ENCODE measurements around the genes KCNJ12 and WSB1.

DNA sequence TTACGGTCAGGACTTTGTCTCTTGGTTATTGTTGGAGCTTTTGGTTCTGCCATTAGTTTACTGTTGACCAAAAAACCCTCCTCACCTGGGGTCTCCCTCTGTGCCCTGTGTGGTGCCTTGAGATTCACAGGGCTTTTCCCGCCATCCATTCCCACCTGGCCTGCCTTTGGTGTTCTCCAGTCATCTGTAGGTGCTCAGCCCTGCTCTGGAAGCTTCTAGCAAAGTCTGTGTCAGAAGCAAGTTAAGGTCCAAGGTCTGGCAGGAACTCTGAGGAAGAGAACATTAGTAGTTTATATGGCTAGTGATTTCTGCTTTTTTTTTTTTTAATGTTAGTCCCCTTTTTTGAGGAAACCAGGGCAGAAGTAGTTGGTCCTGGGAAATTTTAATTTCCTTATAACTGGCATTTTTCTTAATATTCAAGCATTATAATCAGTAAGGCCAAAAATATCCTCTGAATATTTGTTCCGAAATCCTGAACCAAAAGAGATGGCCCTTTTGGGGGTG, 37.2 kb downstream of the SLC47A1 start:
- PRO-cap, result no peak

DNA sequence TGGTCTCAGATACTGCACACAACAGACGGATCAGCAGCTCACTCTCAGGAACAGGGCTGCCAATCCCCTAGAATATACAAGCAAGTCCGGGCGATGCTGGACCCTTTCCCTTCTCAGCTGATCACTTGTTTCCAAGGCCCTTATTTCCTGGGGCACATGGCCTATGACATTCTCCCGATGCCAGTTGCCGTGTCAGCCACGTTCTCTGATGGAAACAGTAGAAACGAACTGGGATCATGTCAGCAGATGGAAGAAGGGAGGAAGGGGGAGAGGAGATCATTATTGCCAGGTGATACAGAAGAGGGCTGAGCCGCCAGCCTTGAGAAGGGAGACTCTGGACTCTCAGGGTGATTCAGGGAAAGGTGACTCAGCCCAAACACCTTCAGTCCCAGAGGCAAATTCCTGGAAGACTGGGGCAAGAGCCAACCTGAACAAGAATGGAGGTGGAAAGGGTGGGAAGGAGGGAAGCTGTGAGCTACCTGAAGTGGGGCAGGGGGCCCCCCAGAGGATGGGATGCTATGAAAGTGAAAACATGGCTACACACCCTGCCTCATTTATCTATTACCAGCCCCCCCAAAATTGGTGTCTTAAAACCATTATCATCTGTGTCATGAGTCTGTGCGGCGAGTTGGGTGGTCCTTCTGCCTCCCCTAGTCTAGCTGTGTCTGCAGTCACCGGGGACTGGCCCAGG, 2.9 kb upstream of the SLC47A2 start:
- PRO-cap, result no peak

DNA sequence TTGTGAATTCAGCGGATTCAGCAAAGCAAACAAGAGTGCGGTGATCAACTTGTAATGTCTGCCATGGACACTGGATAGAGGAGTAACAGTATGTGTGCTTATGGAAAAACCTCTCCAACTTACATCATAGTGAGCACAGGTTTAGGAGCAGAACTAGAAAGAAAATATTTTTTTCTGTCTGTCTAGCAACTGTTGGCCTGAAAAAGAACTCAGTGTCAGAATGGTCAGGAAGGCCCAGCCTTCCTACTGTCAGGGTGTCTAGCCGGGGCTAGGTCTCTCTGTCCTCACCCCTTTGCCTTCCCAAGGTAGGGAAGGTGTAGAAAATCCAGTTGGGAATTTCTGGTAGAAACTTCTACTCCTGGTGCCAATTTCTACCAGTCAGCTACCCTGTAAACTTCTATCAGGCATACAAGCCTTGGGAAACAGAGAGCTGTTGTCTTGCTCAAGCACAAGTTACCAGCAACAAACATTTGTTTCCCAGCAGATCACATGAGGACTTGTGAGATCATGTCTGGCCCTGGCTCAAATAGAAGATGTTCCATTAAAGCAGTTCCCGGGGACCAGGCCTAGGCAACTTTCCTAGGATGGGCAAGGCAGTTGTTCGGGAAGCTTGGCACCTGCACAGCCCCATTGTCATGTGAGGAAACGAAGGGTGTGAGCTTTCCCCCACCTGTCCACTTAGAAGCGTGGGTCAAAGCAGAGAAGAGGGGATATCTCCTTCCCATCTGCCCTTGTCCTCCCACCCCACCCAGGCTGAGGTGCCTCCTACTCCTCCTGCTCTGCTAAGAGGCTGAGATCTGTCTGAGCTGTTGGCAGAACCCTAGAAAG, 11.0 kb upstream of the SLC47A2 start:
- PRO-cap, result unidirectional peak, plus-strand start at position 544 of the sequence

- PRO-cap, result no peak
Measured at GRCh38 chr17:19966253-19967015, 11.2 kb downstream of the AKAP10 start.

- PRO-cap, result no peak
Measured at GRCh38 chr17:20009538-20010642, 731 bp downstream of the SPECC1 start.

GRCh38 chr17:20095058-20095776, 86.1 kb downstream of the SPECC1 start:
- PRO-cap, result bidirectional peak, plus-strand start at chr17:20095883, minus-strand start at chr17:20095604

- PRO-cap, result no peak
Measured at GRCh38 chr17:20155380-20156160, 146.4 kb downstream of the SPECC1 start.

GRCh38 chr17:21211503-21212508, 2.2 kb downstream of the TMEM11 start:
- PRO-cap, result no peak

GRCh38 chr17:21370291-21371010, 5.7 kb upstream of the KCNJ12 start:
- PRO-cap, result bidirectional peak, plus-strand start at chr17:21370797, minus-strand start at chr17:21370524

DNA sequence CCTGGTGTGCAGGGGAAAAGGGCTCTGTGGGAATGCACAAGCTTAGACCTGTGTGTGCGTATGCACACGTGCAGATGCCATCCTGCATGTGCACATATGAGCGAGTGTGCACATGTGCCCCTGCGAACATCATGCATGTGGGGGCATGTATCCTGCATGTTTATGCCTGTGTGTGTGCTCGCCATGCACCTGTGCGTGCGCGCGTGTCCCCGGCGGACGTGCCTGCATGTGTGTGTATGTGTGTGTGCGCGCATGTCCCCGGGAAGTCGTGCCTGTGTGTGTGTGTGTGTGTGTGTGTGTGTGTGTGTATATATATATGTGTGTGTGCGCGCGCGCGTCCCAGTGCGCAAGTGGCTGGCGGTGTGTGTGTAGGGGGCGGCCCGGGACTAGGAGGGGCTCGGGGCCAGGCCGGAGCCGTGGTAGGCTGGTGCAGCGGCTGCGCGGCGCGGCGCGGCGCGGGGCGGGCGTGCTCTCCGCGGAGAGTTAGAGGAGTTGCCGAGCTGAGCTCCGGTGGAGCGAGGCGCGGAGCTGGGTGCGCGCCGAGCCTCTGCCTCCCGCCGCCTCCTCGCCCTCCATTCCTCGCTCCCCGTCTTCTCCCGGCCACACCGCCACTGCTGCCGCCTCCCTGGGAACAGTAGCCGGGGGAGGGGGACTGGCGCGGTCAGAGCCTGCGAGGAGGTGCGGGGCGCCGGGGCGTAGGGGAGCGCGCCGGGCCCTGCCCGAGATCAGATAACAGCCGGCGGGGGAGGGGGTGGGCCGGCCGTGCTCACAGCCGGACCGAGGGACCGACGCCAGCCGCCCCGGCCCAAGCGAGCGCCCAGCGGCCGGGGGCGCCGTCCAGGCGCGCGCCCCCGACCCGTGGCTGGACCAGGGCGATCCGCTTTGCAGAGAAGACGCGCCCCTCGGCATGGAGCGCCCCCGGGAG, at the start of gene KCNJ12:
Gene KCNJ12 (plus strand): TSS at position 490 of the 925 bp plus-strand sequence.
- PRO-cap, result unidirectional peak, plus-strand start at position 342 of the sequence; bidirectional peak, plus-strand start at position 467 of the sequence, minus-strand start at position 362 of the sequence; bidirectional peak, plus-strand start at position 769 of the sequence, minus-strand start at position 613 of the sequence

DNA sequence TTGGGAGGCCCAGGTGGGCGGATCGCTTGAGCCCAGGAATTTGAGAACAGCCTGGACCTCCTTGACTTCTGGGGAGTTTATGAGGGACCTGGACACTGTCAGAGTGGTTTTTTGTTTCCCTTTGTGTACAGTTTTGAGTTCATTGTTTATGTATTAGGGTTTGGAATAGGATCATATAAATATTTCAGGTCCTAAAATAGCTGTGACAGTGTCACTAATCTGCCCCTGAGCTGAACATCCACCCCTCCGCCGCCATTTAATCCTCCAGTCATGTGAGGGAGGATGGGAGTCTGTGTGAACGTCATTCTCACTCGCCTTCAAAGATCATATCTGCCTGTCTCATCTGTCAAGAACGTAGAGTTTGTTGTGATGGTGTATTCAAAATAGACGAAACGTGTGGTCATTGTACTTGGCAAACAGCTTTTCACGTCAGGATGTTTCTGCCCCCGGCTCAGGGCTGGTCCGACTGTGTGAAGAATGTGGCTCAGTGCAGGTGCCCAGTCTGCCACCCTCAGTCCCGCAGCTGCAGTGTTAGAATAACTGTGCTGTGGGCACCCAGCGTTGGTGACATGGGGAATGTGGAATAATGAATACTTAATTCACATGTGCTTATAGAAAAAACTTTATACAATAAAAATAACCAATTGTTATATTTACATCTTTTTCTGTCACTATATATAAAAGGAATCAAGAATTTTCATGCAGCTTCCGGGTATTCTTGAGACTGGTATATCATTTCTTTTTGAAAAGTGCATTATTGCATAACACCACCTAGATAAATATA, 148.0 kb downstream of the KCNJ12 start:
- PRO-cap, result no peak

DNA sequence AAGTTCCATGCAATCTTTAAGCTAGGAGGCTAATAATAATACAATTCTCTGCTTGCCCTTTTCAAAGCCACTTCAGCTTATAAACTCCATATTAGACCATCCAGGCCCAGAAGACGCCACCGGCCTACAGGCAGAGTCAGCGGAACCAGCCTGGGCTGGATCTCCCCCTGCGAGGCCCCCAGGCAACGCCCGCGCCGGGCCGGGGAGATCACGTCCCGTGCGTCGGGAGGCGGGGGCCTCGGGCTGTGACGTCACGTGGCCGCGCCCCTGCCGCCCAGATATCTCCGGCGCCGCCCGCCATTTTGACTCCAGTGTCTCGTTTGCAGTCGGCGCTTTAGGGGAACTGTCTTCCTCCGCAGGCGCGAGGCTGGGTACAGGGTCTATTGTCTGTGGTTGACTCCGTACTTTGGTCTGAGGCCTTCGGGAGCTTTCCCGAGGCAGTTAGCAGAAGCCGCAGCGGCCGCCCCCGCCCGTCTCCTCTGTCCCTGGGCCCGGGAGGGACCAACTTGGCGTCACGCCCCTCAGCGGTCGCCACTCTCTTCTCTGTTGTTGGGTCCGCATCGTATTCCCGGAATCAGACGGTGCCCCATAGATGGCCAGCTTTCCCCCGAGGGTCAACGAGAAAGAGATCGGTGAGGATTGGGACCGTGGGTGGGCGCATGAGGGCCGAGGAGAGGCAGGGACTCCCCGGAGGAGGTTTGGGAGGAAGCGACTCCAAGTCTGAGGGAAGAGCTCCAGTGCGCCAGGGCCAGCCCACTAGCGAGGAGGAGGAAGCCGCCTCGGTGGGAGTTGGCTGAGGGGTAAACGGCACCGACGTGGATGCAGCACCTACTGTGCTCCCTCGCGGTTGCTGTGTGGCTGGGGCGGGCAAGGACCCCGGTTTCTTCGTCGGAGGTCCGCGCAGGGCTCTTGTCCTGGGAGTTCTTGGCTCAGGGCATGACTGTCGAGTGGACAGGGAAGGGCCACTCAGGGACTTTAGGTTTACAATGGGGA, at the start of gene WSB1:
Gene WSB1 (plus strand): TSS at position 311 of the 993 bp plus-strand sequence.
- PRO-cap, result bidirectional peak, plus-strand start at position 311 of the sequence, minus-strand start at position 180 of the sequence; bidirectional peak, plus-strand start at position 796 of the sequence, minus-strand start at position 739 of the sequence

- PRO-cap, result no peak
Measured at GRCh38 chr17:27304755-27305149, 10.8 kb downstream of the WSB1 start.

- PRO-cap, result unidirectional peak, plus-strand start at chr17:27323729
Measured at GRCh38 chr17:27323621-27324164, 29.8 kb downstream of the WSB1 start.

DNA sequence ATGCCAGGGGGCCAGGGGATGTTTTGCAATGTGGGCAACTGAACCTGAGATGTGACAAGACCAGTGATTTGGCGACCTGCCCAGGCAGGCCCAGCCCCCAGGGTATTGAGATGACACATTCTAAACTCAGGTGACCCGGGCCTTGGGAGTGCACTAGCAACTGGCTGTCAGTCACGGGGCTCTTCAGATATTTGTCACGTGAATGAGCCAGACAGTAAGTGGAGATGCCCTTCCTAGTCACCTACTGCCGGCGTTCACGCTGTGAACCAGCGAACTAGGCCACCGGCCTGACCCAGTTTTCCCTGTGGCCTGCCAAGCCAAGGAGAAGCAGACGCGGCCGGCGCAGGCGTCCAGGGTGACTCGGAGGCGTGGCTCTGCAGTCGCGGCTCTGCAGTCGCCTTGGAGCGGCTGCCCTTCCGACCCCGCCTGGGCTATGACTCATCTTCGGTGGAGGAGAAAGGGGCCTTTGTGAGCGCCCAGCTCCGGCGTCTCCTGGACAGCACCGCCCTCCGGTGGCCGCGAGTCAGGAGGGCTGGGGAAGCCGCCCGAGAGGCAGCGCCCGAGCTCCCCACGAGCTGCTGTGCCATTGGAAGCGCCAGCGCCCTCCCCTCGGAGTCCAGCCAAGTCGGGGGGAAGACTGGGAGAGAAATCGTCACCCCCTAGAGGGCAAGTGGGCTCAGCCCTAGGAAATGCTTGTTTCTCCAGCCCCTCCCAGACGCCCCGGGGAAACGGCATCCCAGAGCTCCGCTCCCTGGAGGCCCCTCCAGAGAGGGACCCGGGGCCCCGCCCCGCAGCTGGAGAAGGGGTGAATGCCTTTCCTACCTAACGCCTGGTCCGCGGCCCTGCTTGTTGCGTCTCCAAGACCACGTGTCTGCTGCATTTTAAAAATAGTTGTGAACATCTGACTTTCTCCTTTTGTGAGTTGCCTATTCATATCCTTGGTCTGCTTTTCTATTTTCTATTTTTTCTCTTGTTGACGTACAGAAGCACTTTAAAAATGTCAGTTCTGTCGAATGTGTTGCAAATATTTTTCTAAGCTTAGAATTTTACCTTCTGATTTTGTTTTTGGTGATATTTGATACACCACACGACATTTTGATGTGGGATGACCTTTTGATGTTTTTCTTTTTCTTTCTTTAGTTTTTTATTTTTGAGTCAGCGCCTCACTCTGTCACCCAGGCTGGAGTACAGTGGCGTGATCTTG, 39.0 kb downstream of the WSB1 start:
- PRO-cap, result bidirectional peak, plus-strand start at position 526 of the sequence, minus-strand start at position 440 of the sequence

- PRO-cap, result no peak
Measured at GRCh38 chr17:27344184-27344928, 50.4 kb downstream of the WSB1 start.

GRCh38 chr17:27471623-27472160, 15.4 kb downstream of the KSR1 start:
- PRO-cap, result no peak

DNA sequence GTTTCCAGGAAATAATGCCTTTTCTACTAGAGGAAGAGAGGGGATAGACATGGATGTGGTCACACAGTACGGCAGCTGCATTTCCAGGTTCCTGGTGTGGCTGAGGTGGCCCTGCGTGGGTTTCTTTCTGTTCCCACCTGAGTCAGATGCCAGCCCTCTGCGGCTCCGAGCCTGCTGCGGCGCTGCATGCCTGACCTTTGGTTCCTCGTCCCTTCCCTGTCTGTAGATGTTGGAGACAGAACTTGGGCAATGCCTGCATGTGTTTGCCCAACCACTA, 71.9 kb upstream of the LGALS9 start:
- PRO-cap, result no peak

GRCh38 chr17:27577851-27578389, 53.1 kb upstream of the LGALS9 start:
- PRO-cap, result no peak

DNA sequence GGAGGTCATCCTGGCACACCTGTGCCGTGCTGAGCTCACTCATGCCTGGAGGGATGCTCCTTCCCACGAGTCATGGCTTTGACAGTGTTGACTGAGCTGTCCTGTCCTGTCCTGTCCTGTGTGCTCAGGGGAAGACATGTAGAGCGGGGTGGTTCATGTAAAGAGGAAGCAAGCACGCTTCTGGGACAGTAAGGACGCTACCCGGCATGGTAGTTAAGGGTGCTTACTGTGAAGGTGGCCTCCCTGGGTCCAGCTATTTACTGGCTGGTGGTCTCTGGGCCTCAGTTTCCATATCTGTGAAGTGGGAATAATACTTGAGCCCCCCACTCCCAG, 423 bp downstream of the LGALS9 start:
- PRO-cap, result no peak

All from left ventricle myocardium (tissue), 1 donor.